Measurements from ENCODE around the genes LIMS2 and RAB6C.

GRCh38 chr2:127635417-127635782 lies 10.6 kb upstream of the GPR17 start:
- PRO-cap, result no peak

- PRO-cap, result no peak
Measured at GRCh38 chr2:127647380-127648398, 1.7 kb downstream of the GPR17 start.

- PRO-cap, result no peak
Measured at GRCh38 chr2:127661781-127662712, 13.3 kb downstream of the LIMS2 start.

DNA sequence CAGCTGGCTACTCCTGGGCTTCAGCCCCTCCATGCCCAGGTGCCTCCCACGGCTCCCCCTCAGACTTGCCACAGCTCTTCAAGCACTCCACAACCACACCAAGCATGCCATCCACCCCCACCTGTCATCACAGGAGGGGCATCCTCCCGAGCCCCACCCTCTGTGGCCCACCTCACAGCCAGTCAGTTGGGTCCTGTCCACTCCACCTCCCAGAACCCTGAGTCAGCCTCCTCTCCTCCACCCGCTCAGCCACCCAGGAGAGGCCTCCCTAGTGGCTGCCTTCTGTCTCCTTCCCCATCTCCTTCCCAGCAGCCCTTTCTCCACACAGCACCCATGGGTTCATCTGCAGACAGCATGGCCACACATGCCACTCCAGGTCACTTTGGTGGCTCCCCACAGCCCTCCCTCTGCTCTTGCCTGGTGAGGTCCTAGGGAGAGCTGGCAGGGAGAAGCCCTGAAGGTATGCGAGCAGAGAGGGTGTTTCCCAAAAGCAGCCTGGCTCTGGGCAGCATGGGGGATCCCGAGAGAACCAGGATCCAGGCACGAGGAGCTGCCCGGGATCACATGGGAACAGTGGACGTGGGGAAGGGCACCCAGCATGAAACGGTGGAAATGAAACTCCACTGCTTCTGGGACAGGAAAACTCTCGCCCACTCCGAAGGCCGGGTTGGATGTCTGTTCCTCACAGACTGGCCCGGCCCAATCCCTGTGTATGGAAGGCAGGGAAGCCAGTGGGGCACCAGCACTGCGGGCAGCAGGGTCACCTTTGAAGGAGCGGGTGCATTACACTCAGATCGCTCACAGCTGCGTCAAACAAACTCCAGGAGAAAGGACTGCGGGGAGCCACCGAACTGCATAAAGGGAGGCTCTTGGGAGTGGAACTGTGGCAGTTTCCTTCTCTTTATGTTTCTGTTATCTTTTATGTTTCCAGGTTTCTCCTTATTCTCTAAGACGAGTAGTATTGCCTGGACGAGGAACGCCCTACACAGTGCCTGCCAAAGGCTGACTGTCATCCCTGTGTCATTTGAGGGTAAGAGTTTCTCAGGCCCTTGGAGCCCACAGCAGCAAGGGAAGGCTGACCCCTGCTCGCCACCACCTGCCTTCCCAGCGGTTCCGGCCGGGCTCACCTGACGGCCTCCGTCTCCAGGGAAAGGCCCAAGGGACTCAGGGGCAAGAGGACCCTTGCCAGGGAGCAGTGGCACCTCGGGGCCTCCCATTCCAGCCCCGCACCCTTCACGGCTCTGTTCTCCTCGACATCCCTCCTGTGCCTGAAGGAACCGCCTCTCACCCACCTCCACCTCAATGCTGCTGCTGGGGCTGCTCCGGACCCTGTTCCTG lies 2.5 kb downstream of the LIMS2 start:
- PRO-cap, result no peak

DNA sequence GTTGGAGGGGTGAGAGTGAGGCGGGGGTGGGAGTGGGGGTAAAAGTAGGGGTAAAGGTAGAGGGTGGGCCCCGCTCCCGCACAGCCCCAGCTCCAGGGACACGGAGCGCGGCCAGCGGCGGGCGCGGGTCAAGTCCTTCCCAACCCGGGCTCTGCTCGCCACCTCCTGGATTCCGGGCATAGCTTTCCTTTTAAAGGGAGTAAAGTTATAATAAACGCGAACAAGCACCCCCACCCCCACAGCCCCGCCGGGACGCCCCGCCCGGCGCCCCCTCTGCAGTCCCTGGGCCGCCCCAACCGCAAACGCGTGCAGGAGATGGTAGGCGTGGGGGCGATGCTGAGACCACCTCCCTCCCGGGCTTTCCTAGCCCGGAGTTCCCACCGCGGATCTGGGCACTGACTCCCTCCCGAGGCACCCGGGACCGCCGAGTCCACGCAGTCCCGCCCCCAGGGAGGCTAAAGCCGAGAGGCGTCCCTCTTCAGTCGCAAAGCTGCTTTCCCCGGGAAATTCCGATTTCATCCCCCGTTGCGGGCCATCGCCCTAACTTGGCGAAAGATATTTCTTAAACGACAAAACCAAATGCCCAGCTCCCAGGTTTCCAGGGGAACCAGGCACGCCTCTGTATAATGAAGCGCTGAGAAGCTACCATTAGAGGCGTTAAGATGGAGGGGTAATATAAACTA lies at the start of gene LIMS2:
TSS of gene LIMS2 (minus strand) at position 165 of the 683 bp plus-strand sequence.
- PRO-cap, result no peak

DNA sequence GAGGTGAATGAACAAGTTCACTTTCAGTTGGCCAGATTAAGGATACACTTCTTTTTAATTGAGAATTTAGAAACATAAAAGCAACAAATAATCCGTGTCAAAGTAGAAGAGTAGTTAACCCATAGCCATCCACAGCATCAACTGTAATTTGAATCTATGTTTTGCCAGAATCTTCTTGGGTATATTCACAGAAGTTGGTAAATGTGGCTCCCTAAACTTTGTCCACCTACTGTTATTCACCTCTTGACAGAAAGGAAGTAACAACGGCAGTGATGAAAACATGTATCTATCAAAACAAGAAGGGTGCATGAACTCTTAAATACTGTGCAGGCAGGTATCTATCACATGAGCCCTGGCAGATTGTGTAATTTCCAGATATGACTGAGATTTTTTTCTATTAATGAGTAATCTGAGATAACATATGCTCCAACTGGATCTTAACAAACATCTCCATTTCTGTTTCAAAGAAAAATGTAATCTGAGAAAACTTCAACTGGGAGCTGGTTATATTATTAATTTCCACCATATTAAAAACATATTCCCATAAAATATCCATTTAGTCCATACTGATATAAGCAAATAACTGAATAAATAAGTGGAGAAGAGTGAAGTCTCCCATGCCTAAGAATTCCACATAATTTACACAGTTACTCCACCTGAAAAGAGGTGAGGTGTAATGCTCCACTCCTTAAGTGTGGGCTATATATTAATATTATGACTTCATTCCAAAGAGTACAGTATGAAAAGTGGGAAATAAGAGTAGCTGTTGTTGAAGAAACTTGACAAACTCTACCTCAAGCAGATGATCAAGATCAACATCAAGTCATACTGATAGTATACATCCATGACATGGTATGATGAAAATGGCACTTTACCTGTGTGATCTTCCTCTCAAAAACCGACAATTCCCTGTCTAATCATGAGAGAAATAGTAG lies 36.7 kb downstream of the SFT2D3 start:
- PRO-cap, result no peak

GRCh38 chr2:127796530-127797277 lies 14.3 kb downstream of the WDR33 start:
- PRO-cap, result no peak

DNA sequence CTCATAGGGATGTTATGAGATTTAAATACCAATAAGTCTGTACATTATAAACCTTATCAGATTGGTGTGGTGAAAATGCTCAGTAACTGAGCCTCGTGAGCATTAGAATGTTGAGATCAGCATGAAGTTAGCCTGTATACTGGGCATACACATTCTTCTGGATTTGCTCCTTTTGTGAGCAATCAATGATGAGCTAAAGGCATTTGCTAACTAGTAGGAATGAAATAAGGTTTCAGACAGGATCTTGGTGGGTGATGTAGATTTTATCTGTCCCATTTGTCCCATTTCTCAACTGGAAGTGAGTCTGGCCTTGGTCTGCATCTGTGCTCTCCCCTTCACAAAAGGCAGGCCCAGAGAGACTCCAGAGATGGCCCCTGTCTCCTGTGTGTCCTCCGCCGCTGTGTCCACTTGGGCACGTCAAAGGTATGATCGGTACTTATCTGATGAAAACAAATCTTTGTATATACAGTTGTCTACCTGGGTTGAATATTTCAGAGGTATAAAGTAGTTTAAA lies 3.2 kb upstream of the AMMECR1L start:
- PRO-cap, result no peak

DNA sequence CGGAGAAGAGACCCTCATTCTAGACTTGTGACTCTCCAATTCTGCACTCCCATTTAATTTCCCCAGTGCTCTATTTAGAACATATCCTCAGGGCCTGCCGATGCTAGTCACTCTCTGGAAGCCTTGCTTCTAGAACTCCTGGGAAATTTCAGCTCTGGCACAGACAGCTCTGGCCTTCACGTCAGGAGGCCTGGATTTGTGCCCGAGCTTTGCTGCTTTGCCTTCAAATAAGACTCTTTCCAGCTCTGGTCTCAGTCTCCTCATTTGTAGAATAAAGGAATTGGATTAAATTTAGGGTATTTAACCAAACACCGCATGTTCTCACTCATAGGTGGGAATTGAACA lies 15.9 kb upstream of the AMMECR1L start:
- PRO-cap, result no peak

DNA sequence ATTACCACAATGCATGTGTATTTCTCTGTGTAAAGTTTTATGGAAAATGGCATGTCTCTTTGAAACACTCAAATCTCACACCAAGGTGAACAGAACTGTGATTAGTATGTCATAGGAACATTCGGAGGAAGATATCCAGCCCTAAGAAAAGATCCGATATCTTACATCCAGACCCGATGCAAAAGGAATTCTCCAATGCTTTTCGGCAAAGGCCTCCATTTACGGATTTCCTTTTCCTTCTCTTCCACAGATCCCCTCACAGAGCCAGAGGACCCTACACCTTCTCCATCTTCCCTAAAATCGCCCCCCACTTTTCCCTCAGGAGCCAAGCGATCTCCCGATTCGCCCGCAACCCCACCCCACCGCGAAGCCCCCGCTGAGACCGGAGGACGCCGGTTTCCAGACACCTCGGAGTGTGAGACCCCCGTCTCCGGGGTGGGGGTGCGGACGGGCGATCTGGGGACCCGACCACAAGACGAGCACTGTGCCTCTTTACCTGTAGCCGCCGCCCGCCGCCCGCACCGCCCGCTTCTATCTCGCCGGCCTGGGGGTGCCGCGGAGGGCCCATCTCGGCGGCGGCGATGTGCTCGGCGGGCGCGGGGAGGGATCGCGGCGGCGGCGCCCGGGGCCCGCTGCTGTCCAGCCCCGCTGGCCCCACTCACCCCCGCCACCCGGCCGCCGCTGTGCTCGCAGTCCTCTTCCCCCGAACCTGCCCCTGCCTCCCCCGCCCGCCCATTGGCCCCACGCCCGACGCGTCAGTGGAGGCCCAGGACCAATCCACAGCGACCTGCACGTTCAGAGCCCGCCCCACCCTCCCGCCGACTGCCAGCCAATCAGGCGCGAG lies 1.0 kb downstream of the SAP130 start:
- PRO-cap, result bidirectional peak, plus-strand start outside the sequence, minus-strand start at position 685 of the sequence

GRCh38 chr2:128298759-128299499 lies 19.7 kb downstream of the HS6ST1 start:
- PRO-cap, result no peak

- PRO-cap, result no peak
Measured at GRCh38 chr2:128314095-128314571, 4.5 kb downstream of the HS6ST1 start.

- PRO-cap, result no peak
Measured at GRCh38 chr2:128442372-128442746, 123.7 kb upstream of the HS6ST1 start.

- PRO-cap, result bidirectional peak, plus-strand start at chr2:128473596, minus-strand start at chr2:128473328
Measured at GRCh38 chr2:128472881-128473874, 154.5 kb upstream of the HS6ST1 start.

GRCh38 chr2:128534667-128535236 lies 216.1 kb upstream of the HS6ST1 start:
- PRO-cap, result no peak

GRCh38 chr2:128638782-128639254 lies 320.1 kb upstream of the HS6ST1 start:
- PRO-cap, result no peak

DNA sequence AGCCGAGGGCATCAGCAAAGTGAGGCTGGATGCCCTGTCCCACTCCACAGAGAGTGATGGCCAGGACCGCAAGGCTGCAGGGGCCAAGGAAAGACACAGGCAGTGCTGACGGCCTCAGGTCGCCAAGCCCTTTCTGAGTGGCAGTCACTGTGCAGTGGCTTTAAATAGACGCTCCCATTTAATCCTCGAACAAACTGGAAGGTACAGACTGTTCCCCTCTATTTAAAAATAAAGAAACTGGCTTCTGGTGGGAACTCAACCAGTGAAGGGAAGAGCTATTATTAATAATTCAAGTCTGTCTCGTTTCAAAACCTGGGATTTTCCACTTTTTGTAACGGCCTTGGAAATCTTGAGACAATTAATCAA lies 644.7 kb upstream of the RAB6C start:
- PRO-cap, result no peak

DNA sequence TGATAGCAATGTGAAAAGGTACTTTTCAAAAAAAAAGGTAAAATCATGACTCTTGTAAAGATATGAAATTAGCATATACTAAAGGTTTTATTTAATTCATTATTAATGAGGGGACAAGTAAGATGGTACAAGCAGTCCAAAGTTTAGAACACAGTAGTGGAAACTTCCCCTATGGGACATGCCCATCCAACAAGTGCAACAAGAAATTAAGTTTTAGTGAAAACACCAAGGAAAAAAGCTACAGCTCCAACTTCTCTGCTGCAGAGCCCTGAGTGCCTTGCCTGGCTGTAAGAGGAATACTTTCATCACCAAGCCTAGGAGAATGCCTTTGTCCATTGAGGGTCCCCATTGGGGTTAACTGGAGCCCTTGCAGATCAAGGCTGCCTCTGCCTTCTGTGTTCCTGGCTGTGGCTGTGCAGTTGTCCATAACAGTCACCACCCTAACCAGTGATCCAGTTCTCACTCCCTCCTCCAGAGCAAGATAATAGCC lies 44.6 kb upstream of the RAB6C start:
- PRO-cap, result no peak

DNA sequence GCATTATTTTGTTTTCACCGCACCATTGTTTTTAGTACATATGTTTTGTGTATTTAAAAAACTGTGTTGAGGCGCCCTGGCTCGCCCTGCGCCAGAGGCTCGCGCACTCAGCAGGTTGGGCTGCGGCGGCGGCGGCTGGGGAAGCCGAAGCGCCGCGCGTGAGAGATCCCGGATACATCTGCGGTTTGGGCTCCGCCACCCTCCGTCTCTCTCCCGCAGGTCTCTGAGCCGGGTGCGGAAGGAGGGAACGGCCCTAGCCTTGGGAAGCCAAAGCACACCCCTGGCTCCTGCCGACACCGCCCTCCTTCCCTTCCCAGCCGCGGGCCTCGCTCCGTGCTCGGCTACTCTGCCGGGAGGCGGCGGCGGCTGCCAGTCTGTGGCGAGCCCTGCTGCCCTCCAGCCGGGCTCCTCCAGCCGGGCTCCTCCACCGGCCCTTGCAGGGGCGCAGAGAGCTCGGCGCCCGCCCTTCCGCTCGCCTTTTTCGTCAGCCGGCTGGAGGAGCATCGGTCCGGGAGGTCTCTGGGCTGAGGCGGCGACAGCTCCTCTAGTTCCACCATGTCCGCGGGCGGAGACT lies at the start of gene RAB6C:
TSS of gene RAB6C (plus strand) at position 106 of the 574 bp plus-strand sequence.
- PRO-cap, result no peak

GRCh38 chr2:130274729-130274928 lies 67.3 kb downstream of the CCDC115 start:
- PRO-cap, result no peak

All from SEM (cell line).